Occipital lobe (tissue), 2 donors: ENCODE measurements around a stretch of chr3.

DNA sequence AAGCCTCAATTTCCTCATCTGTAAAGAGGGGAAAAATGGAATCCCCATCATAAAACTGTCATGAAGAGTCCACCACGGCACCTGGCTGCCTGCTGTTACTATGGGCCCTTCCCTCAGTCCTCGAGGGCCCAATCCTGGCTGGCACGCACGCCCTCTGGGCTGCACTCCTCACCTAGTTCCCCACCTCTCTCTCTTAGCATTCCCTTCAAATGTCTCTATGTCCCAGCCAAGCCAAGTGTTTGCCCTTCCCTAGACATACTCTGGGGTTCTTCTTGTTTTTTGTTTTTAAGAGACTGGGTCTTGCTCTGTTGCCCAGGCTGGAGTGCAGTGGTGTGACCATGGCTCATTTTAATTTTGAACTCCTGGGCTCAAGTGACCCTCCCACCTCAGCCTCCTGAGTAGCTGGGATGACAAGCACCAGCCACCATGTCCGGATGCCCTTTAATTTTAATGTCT is 10.0 kb downstream of the TNK2 start:
- RAMPAGE, long total RNA = no peak

GRCh38 chr3:196045129-196045884 is 36.6 kb downstream of the TFRC start:
- RAMPAGE, long total RNA = no peak

DNA sequence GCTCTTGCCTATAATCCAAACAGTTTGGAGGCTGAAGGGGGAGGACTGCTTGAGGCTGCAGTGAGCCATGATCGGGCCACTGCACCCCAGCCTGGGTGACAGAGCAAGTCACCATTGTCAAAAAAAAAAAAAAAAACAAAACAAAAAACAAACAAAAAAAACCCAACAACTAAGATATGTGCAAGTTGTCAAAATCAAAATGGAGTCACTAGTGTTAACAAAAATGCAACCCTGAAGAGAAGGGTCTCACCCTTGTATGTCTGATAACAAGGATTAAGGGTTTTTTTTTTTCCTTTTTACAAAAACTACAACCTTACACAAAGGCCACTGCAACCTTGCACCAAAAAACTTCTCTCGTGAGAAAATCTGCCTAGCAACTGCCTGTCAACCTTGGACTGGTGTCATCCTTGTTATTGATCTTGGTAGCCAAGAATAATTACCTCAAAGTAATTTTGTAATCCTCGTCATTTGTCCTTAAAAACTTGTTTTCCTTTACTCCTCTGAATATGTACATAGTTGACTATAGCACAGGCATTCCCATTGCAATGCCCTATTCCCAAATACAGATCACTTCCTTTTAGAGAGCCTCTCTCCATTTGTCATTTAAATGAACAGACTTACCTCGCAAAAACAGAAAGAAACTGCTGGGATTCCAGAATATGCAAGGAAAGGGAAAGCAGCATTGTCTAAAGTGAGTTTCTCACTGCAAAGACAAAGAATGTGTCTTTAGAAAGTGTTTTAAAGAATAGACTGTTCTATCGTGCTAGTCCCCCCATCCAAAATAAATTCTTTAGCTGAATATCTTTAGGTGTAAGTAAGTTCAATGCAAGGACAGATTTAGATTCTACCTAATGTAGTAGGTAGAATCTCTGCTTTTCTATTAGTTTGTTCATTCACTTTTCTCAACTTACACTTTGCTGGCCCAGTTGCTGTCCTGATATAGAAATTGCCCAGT is 23.9 kb downstream of the TFRC start:
- RAMPAGE, long total RNA = no peak

DNA sequence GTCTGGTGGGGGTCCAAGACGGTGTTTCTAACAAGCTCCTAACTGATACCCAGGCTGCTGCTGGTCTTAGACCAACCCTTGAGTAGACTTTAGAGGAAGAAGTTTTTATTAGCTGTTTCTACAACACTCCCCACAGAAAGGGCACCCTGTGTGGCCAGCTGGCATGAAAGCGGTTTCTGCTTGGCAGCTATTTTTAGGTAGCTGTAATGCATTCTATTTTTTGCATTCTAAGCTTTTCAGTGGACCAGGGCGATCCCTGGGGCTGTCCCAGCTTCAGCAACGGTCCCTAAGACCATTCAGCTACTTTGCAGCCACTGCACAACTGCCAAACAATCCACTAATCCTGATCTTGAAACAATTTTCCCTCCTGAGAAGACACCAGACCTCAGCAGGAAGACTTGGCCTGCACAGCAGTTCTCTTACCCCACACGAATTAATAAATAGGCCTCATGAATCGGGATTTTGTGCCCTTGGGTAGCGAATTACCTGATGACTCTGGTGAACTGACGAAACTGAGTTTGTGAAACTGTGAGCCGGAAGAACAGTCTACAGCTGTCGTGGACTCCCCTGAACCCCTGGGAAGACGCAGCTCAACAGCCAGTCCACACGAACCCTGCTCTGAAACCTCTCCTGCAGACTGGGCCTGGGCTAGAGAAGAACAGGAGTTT is 14.6 kb upstream of the TFRC start:
- RAMPAGE, long total RNA = no peak

GRCh38 chr3:196163740-196164456 is 47.3 kb downstream of the ZDHHC19 start:
- RAMPAGE, long total RNA = no peak

GRCh38 chr3:196274560-196275012 is 12.9 kb downstream of the PCYT1A start:
- RAMPAGE, long total RNA = no peak

DNA sequence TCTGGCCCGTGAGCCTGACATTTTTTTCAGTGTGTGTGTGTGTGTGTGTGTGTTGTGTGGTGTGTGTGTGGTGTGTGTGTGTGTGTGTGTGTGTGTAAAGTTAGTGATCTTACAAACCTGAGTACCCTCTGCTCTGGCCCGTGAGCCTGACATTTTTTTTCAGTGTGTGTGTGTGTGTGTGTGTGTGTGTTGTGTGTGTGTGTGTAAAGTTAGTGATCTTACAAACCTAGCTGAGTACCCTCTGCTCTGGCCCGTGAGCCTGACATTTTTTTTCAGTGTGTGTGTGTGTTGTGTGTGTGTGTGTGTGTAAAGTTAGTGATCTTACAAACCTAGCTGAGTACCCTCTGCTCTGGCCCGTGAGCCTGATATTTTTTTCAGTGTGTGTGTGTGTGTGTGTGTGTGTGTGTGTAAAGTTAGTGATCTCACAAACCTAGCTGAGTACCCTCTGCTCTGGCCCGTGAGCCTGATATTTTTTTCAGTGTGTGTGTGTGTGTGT is 999 bp downstream of the DYNLT2B start:
- RAMPAGE, long total RNA = no peak

- RAMPAGE, long total RNA = no peak
Observed at GRCh38 chr3:196611692-196612644, 27.5 kb upstream of the NRROS start.

DNA sequence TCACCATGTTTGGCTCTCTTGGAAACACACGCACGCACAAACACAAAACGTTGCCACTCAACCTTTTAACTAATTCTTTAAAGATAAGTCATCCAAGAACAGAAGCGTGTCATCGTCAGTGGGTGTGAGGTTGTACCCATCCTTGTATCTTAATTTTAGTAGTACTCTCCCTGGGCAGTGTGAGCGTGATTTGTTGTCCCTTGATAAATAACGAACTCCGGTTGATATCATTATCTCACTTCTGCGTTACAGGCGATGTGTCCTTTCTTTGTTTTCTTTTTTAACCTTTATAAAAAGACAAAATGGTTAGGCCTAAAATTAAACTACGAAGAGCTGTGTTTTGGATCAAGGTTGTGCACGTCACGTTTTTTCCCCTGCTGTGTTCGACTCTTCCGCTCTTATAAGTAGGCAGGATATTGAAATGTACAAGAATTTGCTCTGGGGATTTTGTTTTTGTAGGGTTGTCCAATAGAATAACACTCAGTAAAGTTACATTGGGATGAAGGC is 1.2 kb downstream of the PAK2 start:
- RAMPAGE, long total RNA = no peak

GRCh38 chr3:196842604-196843321 is 25.0 kb upstream of the SENP5 start:
- RAMPAGE, long total RNA = no peak

DNA sequence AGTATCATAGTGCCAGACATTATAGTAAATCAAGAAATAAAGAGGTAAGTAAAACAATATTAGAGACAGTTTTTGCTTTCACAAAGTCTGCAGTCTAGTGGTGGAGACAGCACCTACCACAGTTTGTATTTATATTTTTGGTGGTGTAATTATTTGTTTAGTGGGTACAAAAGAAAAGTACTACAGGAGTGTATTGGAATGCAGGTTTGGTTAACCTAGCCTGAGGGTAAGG is 36.1 kb downstream of the NCBP2 start:
- RAMPAGE, long total RNA = no peak

DNA sequence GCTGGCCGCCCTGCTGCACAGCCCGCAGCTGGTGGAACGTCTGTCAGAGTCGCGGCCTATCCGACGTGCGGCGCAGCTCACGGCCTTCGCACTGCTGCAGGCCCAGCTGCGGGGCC is 118 bp downstream of the NCBP2AS2 start:
- RAMPAGE, long total RNA = no peak

- RAMPAGE, long total RNA = no peak
Observed at GRCh38 chr3:197022748-197023023, 6.9 kb downstream of the MELTF start.

DNA sequence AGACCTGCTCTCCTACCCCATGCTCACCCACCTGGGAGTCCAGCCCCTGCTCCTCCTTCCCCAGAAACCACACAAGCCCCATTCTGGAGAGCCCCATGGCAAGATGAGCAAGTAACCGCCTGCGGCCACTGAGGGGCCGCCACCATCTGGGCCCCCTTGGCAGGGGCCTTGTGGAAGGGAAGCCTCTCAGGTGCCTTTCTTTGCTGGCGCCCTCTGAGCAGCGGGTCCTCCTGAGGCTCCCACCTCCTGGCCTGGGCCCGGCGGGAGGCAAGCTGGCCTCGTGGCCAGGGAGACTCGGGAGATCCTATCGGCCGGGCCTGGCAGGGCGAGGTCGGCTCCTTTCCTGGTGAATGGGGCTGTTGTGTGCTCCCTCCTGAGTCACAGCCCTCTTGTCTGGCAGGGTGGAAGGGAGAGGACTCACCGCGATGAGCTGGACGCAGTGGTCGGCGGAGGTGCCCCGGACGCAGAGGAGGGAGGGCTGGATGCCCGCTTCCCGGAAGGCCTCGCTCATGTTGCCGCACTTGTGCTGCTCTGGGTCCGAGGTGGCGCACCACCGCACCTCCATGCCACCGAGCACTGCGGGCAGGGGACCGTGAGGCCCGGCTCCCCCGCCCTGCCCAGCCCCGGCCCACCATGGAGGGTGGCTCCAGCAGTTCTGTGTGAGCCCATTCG is 2.1 kb downstream of the MELTF start:
- RAMPAGE, long total RNA = no peak

DNA sequence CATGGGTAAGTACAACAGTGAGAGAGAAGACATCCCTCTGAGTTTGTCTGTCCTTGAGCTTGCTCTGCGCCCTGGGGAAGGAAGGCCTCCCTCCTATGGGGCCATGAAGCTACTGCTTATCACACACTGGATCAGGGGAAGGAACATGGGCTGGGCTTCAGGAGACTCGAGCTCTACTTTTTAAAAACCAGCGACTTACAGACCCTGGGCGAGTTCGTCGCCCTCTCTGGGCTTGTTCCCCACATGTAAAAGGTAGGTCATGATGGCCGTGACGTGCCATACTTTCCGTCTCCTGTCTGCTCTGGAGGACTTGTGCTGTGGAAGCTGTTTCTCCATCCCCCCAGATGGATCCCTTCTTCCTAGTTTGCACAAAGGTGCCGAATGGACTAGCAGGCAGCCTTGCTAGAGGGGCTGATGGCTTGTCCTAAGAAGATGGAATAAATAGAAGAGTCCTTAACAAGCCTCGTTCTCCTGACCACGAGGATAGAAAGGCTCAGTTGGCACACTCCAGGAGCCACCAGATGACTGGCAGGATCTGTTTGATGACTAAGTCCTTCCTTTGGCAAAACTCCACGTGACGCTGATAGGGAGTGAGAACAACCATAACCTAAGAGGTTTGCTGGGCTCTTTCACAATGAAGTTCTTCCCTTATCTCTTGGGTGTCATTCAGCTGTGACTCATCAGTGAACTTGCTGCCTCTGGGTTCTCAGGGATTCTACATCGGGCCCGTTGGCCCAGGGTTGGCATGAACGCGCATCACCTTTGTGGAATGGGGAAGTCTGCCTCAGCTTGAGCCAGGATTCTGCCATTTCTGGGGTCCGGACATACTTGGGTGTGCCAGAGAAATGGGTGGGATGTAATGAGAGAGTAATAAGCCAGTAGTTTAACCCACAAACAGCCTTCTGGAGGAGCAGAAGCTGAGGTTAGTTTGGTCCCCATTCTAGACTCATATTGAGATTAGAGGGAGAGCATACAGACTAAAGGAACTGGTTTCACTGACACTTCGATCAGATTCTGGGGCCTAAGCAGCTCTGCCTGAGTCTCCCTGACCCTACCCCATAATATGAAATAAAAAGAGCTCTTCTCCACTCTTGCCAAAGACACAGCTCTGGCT is 1.7 kb upstream of the MELTF start:
- RAMPAGE, long total RNA = no peak

DNA sequence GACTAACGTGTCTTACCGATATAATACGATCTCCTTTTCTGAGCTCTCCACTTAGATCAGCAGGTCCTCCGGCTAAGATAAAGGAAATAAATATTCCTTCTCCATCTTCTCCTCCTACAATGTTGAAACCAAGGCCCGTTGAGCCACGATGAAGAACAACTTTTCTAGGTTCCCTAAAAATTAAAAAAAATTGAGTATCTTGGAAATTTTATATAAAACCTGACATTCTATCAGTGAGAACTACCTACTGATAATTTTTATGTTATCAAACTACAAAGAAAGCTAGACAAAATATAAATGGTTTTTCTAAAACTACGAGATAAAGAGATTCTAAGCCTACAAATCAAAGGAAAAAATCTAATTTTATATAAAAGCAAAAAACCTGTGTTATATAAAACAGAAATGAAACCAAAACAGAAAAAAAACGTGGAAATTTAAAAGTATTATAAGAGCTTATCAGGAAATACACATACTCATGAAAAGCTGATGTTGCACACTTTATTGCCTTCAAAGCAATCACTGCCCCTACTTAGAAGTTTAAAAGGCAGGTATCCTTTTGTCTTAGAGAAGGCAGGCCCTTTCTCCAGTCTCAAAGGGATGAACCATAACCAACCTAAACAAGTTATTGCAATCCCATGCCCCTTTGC is 86.4 kb upstream of the MELTF start:
- RAMPAGE, long total RNA = no peak

GRCh38 chr3:197309355-197310468 is 11.3 kb upstream of the DLG1 start:
- RAMPAGE, long total RNA = no peak

- RAMPAGE, long total RNA = no peak
Observed at GRCh38 chr3:197559818-197560081, 4.0 kb upstream of the BDH1 start.

DNA sequence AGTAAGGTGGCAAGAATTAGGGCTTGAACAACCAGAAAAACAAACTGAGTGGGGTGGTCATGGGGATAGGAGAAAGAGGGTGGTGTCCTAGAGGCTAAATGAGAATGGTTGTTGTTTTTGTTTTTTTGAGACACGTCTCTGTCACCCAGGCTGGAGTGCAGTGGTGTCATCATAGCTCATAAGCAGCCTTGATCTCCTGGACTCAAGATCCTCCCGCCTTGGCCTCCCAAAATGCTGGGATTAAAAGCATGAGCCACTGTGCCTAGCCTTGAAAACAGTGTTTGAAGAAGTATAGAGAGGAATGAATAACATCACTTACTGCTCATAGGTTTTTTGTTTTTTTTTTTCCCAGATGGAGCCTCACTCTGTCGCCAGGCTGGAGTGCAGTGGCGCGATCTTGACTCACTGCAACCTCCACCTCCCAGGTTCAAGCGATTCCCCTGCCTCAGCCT is 53.3 kb downstream of the LRCH3 start:
- RAMPAGE, long total RNA = no peak

GRCh38 chr3:197953262-197954259 is 3.6 kb downstream of the RPL35A start:
- RAMPAGE, long total RNA = no peak